ENCODE results near the gene LSMEM1.

GRCh38 chr7:111343091-111343652 is 219.1 kb downstream of the IMMP2L start:
- PRO-cap: no peak
- RAMPAGE, long total RNA, 4 experiments: no peak in any of the 4 experiments

- PRO-cap: no peak
- RAMPAGE, long total RNA, 4 experiments: no peak in any of the 4 experiments
These were observed 148.5 kb downstream of the IMMP2L start for GRCh38 chr7:111413590-111414373.

GRCh38 chr7:111960989-111961611 is 245.1 kb downstream of the DOCK4 start:
- PRO-cap: no peak
- RAMPAGE, long total RNA, 4 experiments: no peak in any of the 4 experiments

DNA sequence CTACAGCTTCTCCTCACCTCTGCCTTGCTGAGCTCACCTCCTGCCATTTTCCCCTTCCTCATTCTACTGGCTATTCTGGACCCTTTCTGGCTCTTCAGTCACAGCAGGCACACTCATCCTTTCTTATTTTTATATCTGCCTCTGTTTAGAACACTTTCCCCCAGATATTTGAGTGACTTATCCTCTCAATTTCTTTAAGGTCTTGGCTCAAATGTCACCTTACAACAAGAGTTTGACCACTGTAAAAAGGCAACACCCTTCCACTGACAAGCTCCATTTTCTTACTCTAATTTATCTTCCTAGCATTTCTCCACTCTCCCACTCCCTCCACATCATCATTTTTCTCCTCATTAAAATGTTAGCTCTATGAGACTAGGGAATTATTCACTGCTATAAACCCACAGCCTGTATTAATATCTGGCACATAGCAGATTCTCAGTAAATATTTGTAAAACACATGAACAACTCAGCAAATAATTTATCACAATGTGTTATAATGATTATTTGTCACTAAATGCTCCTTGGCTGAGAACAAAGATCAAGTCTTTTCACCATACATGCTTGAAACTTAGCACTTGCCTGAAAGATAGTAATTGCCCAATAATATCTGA is 161.0 kb downstream of the DOCK4 start:
- PRO-cap: no peak
- RAMPAGE, long total RNA, 4 experiments: no peak in any of the 4 experiments

DNA sequence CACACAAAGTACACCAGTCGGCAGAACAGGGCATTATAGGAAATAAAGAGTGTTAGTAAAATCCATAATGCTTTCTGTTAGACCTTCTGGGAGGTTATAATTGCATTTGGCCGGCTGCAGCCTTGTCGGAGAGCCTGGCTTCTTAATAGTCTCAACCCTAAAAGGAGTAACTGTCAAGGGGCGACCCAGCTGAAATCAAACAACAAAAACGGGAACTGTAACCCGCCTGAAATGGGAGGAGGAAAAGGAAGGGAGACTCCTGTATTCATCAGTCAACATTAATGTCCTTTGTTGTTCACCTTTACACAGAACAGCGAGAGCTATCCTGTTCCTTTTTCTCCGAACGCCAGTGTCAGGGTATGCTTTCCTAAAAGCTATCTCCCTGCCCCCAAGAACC is 1.3 kb downstream of the DOCK4 start:
- PRO-cap: no peak
- RAMPAGE, long total RNA, 4 experiments: no peak in any of the 4 experiments

DNA sequence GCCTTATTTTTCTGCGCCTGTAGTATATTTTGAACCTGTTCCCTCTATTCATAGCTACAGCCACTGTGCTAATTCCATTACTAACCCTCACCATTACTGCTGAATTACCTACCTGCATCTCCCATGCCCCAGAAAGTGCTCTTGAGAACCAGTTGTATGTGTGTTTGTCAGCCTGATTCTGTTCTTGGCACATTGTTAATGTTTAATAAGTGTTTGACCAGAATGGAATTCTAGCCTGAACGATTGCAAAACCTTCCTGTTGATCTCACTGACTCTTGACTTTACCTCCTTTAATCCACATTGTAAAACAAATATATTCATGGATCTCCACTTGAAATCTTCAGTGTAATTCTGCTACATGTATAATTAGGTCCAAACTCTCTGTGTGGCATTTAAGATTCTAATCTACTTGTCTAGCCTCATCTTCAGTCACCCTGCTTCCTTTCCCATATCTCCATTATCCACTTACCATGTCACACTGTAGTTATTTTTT is 4.9 kb downstream of the ZNF277 start:
- PRO-cap: no peak
- RAMPAGE, long total RNA, 4 experiments: no peak in any of the 4 experiments

DNA sequence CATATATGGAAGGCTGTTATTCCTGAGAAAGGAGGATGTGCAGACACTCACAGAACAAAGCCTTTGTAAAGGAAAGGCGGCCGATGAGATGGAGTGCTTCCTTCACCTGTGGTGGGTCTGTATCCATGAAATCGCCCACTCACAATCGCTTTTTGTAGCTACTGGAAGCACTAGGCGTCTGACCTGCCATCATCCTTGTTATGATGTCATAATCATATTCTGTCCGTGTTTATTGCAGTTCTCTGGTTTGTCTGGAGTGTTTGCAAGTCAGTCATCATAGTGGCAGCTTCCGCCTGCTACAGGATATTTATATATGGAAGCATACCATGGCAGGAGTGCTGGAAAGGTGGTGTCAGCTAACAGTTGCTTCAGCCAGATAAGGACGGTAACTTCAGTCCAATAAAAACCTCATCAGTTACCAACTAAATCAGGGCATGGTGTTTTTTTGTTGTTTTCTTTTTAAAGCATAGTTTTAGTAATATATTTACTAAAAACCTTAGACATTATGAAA is at the start of gene LSMEM1:
TSS of gene LSMEM1 (plus strand) at position 394 of the 511 bp plus-strand sequence.
- PRO-cap: no peak
- RAMPAGE, long total RNA, 4 experiments: no peak in any of the 4 experiments

GRCh38 chr7:112504275-112504692 is 23.5 kb downstream of the LSMEM1 start:
- PRO-cap: no peak
- RAMPAGE, long total RNA, 4 experiments: no peak in any of the 4 experiments

DNA sequence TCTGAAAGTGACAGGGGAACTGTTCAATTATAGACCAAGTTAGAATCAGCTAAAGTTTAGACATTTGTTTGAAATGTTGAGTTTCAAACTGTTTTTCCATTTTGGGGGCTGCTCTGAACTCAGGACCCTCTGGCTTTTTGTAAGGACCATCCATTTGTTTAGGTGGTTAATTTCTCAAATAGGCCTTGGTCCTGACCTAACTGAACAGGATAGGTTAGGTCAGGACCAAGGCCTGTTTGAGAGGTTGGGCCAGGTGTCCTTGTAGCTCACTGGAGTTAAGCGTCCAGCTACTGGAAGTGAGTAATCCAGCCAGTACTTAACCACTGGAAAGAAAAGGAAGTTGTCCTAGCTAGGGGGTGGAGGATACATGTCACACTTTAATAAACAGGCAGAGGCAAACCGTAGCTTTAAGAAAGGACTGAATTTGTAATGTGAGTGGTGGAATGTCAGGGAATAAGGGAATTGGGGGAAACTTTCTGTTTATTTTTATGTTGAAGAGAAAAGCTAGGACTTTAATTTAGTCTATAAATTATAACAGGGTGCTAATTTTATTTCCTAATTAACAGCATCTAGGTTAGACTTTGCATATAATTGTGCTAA is 50.9 kb upstream of the BMT2 start:
- PRO-cap: no peak
- RAMPAGE, long total RNA, 4 experiments: no peak in any of the 4 experiments

DNA sequence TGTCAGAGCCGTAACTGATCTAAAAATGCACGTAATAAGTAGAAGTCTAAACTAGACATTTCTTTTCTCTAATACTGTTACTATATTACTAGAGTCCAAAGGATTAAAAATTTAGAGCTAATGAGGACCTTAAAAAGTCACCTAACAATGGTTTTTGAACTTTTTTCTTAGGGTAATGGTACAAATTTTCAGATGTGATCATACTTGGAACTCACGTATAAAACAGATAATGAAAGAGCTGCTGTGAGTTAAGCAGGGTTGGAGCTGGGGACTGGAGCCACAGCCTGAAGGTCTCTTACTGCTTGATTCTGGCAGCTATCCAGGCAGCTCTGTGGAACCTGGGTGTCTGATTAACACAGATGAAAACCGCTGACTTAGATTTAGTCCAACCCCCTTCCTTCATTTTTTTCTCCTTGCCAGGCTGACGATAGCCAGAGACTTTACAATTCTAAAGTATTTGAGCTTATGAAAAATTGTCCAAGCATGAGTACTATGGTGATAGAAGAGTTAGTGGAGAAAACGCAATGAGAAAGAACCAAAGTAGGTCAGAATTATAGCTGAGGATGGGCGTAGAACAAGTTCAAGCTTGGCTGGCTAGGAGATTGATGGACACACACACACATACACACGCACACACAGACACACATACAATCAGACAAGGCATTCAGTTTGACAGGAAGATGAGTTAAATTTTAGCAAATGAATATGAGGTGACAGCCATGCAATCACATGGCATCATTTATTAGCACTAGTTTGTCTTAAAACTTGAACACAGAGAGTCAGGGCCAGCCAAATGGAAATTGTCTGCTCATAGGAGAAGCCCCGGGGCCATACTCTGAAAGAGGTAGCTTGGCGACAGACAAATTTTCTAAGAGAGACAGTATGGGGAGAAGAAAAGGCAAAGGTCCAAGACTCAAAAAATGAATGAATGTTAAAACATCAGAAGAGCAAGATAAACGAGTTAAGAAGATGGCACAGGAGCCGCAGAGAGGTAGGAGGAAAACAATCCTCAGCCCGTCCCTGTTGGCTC is 13.6 kb upstream of the GPR85 start:
- PRO-cap: no peak
- RAMPAGE, long total RNA, 4 experiments: no peak in any of the 4 experiments

DNA sequence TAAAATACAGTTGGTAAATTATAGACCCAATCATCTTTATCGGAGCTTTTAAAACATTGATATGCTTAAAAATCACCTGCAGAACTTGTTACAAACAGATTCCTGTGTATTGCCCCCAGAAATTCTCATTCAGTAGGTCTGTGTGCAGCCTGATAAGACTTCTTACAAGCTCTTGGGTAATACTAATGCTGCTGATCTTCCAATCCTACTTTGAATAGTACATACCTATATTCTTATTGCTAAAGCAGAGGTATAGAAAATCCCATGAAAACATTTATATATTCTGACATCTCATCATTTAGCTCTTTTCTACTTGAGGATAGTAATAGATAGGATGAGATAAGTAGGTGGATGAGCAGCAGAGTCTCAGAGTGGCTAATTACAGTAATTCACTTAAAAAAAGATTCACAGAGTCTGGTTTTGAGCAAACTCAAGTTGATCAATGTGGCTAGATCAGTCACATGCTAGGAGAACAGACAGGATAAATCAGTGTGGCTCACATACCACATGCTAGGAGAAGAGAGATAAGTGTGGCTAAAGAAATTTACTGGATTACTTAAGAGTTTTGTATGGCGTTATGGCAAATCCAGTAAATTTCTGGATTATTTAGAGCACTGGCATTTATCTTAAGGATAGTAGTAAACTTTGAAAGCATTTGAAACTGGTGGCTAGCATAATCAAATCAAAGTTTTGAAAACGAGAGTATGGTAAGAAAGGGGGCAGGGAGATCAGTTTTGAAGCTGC is 201.1 kb upstream of the PPP1R3A start:
- PRO-cap: no peak
- RAMPAGE, long total RNA, 4 experiments: no peak in any of the 4 experiments

DNA sequence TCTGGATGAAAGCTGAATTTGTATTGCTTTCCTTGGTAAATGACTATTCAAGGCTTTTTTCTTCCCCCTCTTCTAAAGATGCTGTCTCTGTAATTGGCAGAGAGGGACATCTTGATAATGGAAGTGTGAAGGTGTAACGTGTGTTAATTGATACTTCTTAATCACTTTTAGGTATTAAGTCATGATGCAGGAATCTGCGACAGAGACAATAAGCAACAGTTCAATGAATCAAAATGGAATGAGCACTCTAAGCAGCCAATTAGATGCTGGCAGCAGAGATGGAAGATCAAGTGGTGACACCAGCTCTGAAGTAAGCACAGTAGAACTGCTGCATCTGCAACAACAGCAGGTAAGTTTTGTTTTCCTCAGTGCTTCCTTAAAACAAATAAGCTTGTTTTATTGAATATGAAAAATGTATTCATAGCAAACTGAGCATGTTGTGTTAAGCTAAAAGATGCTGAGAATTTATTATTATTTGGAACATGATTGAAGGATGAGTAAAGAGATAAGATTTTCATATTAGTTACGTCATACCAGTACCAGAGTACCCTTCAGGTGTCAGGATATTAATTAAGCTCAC is 11.8 kb downstream of the FOXP2 start:
- PRO-cap: no peak
- RAMPAGE, long total RNA, 4 experiments: no peak in any of the 4 experiments

DNA sequence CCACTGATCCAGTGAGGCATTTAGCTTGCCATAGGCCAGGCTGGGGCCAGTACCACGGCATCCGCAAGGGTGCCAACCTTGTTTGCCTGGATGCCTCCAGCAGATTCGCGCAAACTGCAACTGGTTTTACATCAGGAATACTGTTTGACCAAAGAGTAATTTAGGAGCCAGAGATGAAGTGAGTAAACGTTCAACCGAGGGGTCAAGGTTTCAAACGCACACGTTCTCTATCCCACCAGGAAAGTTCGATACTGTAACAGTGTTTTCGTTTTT is 271 bp upstream of the MDFIC start:
- PRO-cap: no peak
- RAMPAGE, long total RNA, 4 experiments: no peak in any of the 4 experiments

DNA sequence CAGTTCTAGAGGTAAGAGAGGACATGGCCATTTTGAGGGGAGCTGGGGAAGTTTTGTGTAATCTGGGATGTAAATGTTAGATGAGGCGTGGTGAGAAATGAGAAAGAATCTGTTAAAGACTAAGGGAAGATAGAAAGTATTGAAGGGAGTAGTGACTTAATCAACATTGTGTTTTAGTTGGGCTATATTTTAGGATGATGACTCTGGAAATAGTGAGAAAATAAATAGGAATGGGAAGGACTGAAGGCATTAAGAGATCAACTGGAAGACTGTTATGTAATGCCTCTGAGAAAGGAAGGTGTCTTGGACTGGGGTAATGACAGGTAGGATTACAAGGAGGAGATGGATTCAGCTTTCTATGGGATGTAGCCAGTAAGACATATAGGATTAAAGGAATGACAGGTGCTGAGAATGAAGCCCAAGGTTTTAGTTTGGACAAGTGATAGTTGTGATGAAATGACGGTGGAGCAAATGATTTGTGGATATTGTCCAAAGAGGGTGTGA is 28.1 kb downstream of the MDFIC start:
- PRO-cap: no peak
- RAMPAGE, long total RNA, 4 experiments: no peak in any of the 4 experiments

DNA sequence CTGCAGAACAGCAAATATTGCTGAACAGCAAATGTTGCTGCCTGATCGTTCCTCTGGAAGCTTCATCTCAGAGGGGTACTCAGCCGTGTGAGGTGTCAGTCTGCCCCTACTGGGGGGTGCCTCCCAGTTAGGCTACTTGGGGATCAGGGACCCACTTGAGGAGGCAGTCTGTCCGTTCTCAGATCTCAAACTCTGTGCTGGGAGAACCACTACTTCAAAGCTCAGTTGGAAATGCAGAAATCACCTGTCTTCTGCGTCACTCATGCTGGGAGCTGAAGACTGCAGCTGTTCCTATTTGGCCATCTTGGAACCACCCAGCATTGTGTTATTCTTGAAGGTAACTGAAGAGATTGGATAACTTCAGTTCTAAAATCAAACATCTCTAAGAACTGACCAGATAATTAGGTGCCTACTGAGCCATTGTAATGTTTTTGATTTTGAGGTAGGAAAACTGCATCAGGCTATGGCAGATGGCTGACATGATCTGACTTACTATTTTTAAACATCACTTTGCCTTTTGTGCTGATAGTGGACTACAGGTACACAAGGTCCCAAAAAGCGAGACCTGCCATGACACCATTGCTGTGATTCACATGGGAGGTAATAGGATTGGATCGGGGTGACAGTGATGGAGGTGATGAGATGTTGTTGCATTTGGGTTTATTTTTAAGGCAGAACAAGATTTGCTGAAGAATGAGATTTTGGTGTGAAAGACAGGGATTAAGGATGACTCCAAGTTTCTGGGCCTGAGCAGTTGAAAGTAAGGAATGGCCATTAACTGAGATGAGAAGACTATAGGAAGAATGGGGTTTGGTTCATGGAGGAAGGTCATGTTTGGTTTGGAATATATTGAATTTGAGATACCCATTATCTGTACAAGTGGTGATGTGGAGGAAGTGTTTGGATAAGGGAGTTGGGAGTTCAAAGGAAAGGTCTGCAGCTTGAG is 74.0 kb downstream of the MDFIC start:
- PRO-cap: no peak
- RAMPAGE, long total RNA, 4 experiments: no peak in any of the 4 experiments

DNA sequence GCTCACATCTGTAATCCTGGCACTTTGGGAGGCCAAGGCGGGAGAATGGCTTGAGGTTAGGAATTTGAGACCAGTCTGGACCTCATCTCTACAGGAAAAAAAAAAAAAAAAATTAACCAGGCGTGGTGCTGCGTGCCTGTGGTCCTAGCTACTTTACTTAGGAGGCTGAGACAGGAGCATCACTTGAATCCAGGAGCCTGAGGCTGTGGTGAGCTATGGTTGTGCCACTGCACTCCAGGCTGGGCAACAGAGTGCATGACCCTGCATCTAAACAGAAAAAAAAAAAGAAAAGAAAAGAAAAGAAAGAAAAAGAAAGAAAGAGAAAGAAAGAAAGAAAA is 75.6 kb downstream of the MDFIC start:
- PRO-cap: no peak
- RAMPAGE, long total RNA, 4 experiments: no peak in any of the 4 experiments

- PRO-cap: no peak
- RAMPAGE, long total RNA, 4 experiments: no peak in any of the 4 experiments
These were observed 143.1 kb downstream of the MDFIC start for GRCh38 chr7:115064909-115065381.

DNA sequence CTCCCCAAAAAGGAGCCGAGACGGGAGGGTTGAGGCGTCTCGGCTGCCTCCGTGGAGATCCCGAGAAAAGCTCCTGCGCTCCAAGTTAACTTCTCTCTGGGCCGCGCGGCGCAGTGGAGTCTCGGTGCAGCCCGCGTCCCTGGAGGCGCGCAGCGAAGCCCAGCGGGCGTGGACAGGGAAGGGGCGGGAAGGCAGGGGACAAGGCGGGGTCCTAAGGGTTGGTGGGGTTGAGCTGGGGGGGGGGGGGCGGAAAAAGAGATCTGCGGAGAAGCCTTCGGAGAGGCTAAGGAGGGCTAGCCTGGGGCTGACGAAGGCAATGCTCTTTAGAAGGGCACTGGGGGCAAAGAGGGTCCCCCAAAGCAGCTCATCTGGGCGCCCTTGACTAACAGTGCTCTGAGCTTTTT is 553.1 kb downstream of the TFEC start:
- PRO-cap: no peak
- RAMPAGE, long total RNA, 4 experiments: no peak in any of the 4 experiments

DNA sequence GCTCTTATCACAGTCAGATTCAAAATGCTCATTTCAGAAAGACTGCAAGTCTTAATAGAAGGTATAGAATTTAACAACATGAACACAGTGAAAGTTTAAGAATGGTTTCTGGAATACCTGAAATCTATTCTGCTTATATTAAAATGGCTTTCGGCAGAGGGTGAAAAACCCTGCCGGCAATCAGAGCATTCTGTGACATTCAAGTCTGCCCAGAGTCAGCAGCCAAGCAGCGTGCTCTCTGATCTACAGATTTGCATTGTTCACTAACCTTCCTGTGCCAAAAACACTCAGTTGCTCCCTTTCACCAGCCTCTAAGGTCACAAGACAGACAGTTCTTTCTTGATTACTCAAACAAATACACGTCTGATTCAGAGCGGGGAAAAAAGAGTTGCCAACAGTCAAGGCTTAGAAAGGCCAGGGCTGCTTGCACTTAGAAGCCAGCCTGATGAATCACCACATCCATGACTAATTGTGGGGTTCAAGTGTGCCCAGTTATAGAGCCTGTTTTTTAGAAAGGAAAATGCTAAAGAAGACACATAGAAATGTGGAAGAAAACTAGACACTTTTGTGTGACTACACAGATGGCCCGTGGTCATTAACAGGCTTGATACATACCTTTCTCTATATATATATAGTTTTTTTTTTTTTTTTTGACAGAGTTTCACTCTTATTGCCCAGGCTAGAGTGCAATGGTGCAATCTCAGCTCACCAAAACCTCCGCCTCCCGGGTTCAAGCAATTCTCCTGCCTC is 106.9 kb downstream of the TES start:
- PRO-cap: no peak
- RAMPAGE, long total RNA, 4 experiments: no peak in any of the 4 experiments

DNA sequence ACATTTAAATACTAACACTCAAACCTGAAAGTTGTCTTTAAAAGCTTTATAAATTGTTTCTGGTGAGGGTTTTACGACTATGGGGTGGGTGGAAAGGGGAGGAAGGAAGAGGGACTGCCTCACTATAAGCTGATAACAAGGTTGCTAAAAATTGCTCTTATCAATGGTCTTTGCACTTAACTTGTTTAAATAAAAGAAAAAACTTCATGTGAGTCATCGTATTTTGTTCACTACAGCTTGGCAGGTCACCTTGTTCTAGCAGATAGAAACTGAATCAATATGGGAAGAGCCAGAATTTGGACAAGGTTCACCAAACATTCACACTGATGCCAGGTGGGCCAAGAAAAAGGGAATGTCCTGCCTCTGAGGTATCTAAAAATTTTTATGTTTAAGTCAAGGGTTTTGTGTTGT is 129.3 kb downstream of the TES start:
- PRO-cap: no peak
- RAMPAGE, long total RNA, 4 experiments: no peak in any of the 4 experiments

All from sigmoid colon (tissue), 4 donors.